Colon Carcinoma Metastatic in the Brain (tissue), 2 donors: Measurements from ENCODE around the gene OTOS.

- PRO-cap, 2 experiments, result no peak in any of the 2 experiments
Measured at GRCh38 chr2:239307851-239308460, 92.9 kb downstream of the HDAC4 start.

- PRO-cap, 2 experiments, result no peak in any of the 2 experiments
Measured at GRCh38 chr2:239308651-239309587, 91.9 kb downstream of the HDAC4 start.

- PRO-cap, 2 experiments, result no peak in any of the 2 experiments
Measured at GRCh38 chr2:239396722-239397883, 3.7 kb downstream of the HDAC4 start.

DNA sequence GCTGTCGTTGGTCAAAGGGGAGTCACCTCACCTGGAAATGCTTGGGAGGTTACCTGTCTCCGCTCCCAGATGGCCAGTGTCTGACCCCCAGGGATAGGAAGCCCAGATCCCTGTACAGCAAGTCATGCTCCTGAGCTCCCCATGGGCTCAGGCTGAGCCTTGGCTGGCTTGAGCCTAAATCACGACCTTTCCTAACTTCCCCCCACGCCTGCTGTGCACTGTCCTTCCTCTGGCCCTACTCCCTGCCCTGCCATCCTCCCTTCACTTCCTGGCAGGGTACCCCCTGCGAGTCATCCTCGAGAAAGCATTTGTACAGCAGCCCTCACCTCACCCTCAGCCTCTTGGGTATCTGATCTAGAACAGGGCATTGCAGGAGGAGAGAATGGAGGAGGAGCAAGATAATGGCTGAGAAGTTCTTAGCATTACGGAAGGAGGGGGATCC lies 9.2 kb upstream of the HDAC4 start:
- PRO-cap, 2 experiments, result no peak in any of the 2 experiments

DNA sequence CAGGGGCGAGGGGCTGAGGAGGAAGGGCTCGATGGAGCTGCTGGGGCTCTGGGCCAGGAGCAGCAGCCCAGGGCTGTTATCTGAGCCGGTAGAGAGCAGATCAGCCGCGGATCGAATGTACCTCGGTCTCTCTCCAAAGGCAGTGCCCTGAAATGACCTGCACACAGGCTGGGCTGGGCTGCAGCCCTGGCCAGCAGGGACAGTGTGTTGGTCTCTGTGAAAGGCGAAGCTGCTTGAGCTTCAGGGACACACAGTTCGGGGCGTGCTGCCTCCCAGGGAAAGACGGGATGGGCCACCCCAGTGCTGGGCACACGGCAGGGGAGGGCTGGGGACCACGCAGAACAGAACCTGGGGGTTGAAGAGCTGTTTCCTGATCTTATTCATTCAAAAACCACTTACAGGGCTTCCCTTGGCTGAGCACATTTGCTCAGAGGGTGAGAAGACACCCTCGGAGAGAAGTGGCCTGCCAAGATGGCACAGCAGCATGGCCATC lies 290.5 kb upstream of the HDAC4 start:
- PRO-cap, 2 experiments, result no peak in any of the 2 experiments

DNA sequence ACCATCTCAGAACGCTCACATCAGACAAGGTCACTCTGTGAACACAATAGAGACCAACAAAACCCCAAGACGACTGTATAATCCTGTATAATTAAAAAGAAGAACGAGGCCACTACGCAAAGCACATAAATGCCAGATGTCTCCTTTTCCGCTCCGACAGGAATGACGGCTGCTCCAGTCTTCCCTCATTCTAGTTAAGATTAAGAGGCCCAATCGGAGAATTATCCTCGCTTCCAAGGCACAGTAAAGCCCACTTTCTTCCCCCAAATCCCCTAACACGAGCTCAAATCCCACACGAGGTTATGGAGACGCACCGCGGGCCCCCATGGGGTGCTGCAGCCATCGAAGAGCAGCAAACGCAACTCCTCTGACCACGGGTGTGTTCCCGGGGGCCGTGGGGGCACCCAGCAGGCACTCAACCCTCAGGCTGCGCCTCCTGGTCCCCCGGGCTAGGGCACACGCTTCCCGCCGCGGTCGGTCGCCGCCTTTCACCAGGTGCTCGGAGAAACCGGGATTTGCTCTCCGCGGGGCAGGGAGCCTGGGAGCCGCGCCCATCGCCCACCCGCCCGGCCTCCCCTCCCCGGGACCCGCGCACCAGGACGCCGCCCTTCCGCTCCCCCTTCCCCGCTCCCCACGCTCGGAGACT lies 425 bp downstream of the COPS9 start:
- PRO-cap, 2 experiments, result no peak in any of the 2 experiments

DNA sequence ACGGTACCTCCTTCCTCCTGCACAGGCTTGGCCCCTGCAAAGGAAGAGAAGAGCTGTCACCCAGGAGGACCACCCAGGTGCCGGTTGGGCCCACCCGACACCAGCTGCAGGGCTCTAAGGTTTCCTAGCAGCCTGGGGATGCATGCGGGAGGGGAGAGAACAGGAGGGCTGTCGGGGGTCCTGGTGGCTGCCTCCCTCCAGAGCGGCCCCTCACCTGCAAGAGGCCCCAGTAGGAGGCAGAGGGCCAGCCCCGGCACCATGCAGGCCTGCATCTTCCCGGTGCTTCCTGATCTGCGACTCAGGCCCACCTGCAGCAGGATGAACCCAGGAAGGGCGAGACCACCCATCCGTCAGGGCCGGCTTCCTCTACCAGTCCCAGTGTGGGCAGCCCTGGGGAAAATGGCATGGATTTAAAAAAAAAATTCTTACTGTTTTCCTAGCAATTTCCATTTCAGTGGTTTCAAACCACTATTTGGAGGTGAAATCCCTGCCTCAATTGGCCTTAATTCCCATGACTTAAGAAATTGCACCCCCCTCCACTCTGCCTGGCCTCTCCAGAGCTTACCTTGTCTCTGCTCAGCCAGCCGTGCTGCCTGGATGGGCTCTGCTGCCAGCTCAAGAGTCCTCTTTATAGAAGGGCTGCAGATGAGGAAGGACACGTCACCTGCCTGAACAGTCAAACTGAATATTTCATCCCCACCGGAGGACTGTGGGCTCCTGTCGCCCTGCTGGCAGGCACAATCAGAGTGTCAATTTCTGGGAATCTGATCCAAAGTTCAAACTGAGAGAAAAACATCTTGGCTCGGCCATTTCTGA lies at the start of gene OTOS:
Gene OTOS, minus strand, starts transcription at position 604 of the 816 bp plus-strand sequence.
- PRO-cap, 2 experiments, result no peak in any of the 2 experiments

DNA sequence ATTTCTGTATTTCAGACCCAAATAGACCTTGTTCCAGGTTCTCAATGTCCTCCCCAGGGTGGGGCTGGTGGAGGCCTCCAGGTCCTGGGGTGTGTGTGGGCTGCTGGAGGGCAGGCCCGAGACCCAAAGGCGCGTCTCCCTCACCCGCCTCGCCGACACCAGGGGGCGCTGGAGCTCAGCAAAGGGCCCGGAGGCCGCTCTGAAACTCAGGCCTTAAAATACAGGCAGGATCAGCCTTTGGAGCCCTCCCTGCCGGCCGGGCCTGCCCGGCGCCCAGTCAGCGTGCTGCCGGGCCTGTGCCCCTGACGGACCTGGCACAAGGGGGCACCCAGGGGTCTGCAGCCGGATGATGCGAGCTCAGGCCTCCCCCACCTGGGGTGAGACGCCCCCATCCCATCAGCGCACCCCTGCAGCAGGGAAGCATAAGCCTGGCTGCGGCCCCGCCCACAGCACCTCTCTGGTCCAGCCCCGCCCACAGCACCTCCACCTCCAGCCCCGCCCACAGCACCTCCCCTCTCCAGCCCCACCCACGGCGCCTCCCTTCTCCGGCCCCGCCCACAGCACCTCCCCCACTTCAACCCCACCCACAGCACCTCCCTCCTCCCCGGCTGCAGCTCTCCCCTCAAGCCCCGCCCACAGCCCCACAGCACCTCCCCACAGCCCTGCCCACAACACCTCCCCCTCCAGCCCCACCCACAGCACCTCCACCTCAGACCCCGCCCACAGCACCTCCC lies 92.6 kb upstream of the OTOS start:
- PRO-cap, 2 experiments, result no peak in any of the 2 experiments

DNA sequence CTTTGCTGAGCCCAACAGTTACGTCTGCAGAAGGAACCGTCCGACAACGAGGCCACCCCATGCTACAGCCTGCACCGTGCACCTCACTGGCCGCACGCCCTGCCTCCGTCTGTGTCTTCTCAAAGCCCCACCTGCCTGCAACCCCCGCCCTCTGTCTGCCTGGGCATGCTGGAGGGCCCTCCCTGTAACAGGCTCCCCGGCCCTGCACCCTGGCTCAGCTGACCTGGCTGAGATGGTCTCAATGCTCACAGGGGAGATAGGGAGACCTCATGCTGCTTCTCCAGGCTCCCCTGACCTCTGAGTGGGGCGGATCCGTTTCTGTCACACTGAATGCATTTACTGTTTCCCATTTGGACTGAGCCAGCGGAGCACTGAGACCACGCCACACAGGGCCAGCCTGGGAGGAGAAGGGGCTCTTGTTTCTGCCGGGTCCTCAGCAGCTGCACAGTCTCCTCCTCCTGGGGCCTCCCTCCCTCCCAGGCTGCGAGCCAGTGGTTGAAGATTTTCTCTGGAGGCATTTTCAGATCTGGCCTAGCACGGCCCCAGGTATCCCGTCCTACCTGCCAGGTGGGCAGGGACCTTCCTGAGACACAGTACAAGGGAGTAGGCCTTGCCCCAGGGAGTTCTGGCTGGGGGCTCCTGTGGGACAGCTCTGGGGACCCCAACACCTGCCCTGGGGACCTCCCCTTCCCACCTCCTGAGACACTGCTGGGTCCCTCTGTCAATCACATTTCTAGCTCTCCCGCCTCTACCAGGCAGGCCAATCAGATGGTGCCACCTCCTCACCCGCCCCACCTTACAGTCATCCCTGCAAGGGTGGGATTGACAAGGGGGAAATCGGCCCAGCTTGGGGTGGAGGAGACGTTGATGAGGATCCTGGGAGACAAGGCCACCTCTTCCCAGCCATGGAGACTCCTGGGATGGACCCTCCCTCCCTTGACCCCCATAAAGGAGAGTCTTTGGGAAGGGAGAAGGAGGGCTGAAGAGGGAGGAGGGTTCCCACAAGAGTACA lies 109.4 kb upstream of the OTOS start:
- PRO-cap, 2 experiments, result no peak in any of the 2 experiments

DNA sequence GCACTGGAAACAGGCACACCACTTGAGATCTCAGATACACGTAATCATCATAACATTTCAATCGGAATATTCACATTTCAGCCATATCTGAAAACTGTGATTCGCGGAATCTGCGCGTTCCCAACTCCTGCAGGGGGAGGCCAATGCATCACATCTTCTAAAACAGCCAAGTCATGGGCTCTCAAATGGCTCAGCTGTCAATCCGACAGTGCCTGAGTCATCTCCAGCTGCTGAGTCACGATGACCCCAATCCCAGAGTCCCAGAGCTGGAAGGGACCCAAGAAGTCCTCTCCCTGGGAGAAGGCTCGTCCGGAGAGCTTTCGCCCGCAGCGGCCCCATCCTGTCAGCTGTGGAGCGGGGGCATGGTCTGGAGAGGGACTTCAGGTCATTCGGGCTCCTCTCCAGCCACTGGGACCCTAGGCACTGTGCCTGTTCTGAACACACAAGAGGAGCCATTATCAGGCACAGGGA lies 47.9 kb upstream of the GPC1 start:
- PRO-cap, 2 experiments, result no peak in any of the 2 experiments

- PRO-cap, 2 experiments, result no peak in any of the 2 experiments
Measured at GRCh38 chr2:240565211-240565370, 3.2 kb upstream of the RNPEPL1 start.

GRCh38 chr2:240585711-240586480 lies 638 bp upstream of the CAPN10 start:
- PRO-cap, 2 experiments, result peak in 2 of 2 experiments; most common plus-strand start chr2:240586385 (in 2); most common minus-strand start chr2:240586297 (in 1)

DNA sequence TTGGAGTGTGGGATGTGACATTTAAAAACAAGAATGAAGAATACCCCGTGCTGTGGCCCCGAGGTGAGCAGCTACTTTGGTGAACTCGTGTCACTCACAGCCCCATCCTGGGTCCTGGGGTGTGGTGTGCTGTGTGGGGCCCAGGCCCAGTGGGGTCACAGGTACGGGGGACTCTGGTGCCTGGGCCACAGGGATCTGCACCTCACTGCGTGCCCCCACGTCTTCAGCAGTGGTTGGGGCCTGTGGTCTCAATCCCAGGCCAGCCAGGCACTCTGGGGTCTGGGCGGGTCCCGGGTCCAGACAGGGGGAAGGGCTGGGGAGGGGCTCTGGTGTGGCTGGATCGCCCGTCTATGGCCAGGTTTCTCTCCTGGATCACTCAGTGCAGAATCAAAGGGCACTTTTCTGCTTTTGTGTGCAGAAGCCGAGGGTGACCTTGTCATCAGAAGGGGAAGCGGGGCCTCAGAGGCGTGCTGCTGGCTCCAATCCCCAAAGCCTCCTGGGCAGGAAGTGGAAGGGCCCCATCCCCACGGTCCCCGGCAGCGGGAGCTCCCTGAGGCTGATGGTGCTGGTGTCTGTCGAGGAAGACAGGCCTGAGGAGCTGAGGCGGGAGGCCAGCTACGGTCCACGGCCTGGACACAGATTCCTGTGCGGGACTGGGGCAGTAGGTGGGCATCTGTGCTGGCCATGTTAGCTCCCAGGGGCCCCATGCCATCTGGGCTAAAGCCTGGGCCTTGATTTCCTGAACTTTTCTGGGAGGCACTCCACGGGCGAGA lies 1.5 kb downstream of the GPR35 start:
- PRO-cap, 2 experiments, result no peak in any of the 2 experiments

GRCh38 chr2:240911832-240912367 lies 5.8 kb downstream of the CROCC2 start:
- PRO-cap, 2 experiments, result no peak in any of the 2 experiments

DNA sequence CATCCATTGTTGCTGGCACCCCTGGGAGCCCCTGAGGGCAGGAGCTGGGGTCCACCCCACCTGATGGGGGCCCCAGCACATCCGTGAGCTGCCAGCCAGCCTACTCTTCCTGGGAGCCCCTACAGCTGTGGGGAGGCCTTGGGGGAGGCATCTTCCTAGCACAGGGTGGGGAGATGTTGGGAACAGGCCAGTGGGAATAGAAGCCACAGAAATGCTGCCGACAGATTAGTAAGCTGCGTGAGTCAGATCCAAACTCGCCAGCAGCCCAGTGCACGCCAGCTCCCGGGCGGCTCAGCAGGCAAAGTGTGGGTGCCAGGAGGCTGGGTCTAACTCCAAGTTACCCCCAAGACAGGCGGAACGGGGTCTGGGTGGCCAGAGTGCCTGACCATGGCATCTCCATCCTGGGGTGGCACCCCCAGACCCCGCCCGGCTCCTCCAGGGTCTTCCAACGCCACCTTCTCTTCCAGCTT lies 15.2 kb downstream of the CROCC2 start:
- PRO-cap, 2 experiments, result no peak in any of the 2 experiments

GRCh38 chr2:240968812-240969515 lies 29.5 kb upstream of the SNED1 start:
- PRO-cap, 2 experiments, result no peak in any of the 2 experiments

GRCh38 chr2:241011583-241012151 lies 13.2 kb downstream of the SNED1 start:
- PRO-cap, 2 experiments, result no peak in any of the 2 experiments

GRCh38 chr2:241036027-241036360 lies 37.6 kb downstream of the SNED1 start:
- PRO-cap, 2 experiments, result no peak in any of the 2 experiments

GRCh38 chr2:241036361-241037532 lies 38.3 kb downstream of the SNED1 start:
- PRO-cap, 2 experiments, result no peak in any of the 2 experiments

GRCh38 chr2:241080344-241081161 lies 21.5 kb downstream of the MTERF4 start:
- PRO-cap, 2 experiments, result no peak in any of the 2 experiments